ENCODE measurements around the genes CHRDL2 and XRRA1.

GRCh38 chr11:73378898-73380055, 3.1 kb downstream of the RELT start:
- RRBS: no CpG with 5 or more reads among the region's 15 CpGs

DNA sequence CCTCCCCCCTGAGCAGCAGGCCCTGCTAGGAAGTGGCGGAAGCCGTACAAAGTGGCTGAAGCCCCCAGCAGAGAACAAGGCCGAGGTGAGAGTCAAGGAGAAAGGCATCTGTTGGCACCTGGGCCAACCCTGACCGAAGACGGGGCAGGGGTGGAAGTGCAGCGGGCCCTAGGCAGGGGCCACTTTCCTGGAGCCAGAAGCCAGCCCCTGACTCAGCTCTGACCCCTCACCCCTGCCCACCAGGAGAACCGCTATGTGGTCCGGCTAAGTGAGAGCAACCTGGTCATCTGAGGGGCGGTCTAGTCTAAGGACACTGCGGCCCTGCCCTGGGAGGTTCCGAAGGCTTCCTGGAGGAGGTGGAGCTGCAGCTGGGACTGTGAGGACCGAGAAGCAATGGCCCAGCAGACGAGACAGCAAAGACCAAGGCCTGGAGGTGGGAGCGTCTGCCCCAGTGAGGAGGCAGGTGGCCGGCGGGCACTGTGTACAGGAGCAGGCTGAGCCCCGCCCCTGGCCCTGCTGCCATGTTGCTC, 19.1 kb downstream of the RELT start:
- RRBS: no CpG with 5 or more reads among the region's 17 CpGs

DNA sequence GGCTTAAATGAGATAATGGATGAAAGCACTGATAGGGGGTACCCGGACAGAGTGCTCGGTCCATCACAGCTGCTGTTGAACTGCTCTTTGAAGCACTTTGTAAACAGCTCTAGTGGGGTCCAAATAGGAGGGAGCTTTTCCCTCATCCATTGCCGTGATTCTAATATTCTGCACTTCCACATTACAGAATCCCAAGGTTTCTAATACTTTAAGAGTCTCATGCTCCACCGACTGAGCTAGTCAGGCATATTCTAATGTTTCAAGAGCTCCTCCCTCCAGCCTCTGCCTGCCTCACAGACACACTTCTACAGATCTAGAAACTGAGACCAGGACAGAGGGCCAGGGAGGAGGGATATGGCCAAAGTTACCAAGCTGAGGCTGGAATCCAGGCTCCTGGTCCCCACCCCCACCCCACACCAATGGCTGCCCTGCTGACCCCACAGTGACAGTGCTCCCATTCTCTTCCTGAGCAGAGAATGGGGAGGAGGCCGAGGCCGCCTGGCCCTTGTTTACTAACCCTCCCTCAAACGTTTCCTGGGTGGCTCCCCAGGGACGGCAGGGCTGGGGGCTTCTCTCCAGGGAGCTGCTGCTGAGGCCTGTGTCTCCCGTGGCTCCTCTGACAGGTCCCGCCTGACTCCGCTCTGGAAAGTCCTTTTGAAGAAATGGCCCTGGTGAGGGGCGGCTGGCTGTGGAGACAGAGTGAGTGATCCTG, 2.2 kb downstream of the PLEKHB1 start:
- RRBS: no CpG with 5 or more reads among the region's 12 CpGs

DNA sequence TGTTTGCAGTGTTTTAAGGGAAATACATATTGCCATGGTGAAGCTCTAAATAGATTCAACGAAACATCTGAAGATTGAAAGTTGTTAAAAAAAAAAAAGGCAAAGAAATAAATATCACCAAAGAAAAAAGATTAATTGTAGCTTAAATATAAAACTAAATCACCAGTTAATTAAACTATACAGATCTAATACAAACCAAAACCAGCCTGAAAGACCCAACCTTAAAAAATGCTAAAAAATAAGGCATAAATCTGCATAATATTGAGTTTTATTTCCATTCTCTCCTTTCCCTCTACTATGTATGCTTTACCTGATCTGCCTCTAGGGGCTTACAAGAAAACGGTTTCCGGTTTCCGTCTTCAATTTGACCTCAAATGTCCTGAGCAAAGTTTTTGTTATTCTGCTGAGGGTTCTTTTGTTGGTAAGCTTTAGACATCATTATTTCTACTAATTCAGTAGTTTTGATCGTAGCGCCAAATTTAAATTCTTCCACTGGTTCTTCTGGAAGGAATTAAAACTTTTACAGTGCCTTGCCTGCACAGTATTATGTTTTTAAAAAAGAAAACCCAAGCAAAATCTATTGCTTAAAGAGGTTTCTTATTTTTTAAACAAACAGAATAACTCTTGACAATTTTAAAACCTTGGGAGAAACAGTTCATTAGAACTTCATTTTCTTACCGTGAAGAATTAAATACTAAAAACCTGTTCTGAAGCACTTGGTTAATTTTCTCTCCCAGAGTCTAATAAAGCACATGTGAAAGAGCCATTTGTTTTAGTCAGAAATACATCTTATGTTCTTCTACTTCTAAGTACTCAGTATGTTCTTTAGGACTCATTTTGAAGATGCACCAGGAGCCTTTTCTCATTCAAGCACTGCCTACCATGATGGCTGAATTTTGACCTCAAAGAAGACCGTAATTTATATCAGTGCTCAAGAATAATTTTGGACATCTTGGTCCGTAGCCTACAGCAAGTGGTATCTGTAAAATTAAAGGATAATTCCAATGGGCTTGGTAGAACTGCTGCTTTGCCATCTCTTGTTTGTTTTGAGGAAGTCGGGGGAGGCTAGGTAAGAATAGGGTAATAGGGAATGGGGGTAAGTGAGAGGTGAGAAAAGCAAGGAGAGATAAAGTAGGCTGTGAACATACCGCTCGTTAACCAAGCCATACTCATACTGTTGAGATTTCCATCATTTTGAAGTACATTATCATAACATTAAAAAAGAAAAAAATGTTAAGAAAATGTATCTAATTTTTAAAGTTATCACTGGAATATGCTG, 30.5 kb downstream of the PLEKHB1 start:
- RRBS: no CpG with 5 or more reads among the region's 12 CpGs

GRCh38 chr11:73778821-73780178, 8.4 kb upstream of the MRPL48 start:
- RRBS: 2% methylated on average over 6 of the region's 36 CpGs

DNA sequence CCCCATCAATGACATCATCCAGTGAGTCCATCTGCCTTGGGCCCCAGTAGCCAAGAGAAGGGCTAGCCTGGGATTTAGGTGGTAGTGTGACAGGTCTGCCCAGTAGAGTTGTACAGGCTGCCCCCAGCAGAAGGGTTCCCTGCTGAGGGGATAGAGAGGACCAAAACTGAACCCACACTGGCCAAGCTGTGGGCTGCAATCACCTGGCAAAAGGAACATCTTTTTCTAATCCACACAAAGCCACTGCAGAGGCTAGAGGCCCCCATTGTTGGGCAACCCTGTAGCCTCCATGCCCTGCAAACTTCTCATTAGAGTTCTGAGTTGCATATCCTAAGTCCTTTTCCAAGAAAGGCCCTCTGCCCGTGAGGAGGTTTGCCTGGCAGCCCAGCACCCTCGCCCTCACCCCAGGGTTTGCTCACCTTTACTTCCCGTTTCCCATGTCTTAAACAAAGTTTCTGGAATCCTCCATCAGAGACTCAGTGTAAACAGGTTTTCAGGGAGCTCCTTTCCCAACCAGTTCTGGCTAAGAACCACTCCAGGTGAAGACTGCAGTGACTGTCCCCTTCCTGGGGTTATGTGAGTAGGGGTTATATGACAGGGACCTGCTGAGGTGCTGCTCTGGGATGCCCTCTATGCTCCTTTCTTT, 13.2 kb downstream of the UCP2 start:
- RRBS: no CpG with 5 or more reads among the region's 3 CpGs

DNA sequence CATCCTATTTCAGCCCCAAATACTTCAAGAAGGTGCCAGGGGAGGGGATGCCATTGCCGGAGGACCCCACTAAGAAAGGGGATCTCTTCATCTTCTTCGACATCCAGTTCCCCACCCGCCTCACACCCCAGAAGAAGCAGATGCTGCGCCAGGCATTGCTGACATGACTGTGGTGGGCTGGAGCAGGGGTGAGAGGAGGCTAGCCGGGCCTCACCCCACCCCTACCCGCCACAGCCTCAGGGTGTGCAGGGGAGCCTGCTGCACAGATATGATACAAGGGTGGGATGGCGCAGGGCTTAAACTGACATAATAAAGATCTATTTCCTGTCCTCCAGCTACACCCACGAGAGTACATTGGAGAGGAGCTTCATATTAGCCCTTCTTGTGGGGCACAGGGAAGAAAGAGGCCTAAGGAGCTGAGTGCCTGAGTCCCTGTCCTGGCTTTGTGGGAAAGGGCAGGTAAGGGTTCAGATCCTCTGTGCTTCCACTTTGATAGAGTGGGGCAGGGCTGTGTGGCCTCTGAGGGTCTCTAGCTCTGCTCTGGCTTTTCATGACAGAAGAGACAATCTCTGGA, 12.6 kb downstream of the UCP2 start:
- RRBS: no CpG with 5 or more reads among the region's 8 CpGs

GRCh38 chr11:73976065-73976494, 6.6 kb downstream of the UCP2 start:
- RRBS: no CpG with 5 or more reads among the region's 5 CpGs

GRCh38 chr11:73983168-73983940, 711 bp upstream of the UCP2 start:
- RRBS: 2% methylated on average over 28 of the region's 52 CpGs

- RRBS: 12% methylated on average over 52 of the region's 99 CpGs
Observed at GRCh38 chr11:74730825-74731920, at the start of gene CHRDL2. TSS of gene CHRDL2 (minus strand) at chr11:74731426.

- RRBS: no CpG with 5 or more reads among the region's 3 CpGs
Observed at GRCh38 chr11:74841357-74842386, 93.0 kb downstream of the RNF169 start.

GRCh38 chr11:74948558-74949750, at the start of gene XRRA1:
TSS of gene XRRA1 (minus strand) at chr11:74949091.
- RRBS: 2% methylated on average over 24 of the region's 76 CpGs

DNA sequence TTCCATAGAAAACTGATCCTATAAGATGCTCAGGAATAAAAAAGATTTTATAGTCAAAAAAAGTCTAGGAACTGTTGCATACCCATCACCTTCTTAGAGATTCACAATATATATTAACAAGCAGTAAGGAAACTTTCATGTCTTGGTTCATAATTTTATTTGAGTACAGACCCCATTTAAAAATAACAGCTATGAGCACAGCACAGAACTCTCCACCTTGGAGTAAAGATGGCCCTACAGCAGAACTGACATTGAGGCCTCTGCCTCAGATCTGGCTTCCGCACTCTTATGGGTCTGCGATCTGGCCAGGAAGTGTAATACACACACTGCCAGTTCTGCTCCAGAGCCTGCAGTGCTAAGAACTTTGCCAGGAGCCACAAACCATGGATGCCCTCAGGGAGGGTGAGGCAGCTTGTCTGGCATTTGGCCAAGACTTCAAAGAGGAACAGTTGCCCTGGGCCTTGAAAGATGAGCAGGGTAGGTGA, 47.0 kb downstream of the NEU3 start:
- RRBS: no CpG with 5 or more reads among the region's 2 CpGs

GRCh38 chr11:75100029-75100810, 50.7 kb upstream of the SLCO2B1 start:
- RRBS: no CpG with 5 or more reads among the region's 3 CpGs

GRCh38 chr11:75159953-75160912, 9.3 kb downstream of the SLCO2B1 start:
- RRBS: no CpG with 5 or more reads among the region's 8 CpGs

DNA sequence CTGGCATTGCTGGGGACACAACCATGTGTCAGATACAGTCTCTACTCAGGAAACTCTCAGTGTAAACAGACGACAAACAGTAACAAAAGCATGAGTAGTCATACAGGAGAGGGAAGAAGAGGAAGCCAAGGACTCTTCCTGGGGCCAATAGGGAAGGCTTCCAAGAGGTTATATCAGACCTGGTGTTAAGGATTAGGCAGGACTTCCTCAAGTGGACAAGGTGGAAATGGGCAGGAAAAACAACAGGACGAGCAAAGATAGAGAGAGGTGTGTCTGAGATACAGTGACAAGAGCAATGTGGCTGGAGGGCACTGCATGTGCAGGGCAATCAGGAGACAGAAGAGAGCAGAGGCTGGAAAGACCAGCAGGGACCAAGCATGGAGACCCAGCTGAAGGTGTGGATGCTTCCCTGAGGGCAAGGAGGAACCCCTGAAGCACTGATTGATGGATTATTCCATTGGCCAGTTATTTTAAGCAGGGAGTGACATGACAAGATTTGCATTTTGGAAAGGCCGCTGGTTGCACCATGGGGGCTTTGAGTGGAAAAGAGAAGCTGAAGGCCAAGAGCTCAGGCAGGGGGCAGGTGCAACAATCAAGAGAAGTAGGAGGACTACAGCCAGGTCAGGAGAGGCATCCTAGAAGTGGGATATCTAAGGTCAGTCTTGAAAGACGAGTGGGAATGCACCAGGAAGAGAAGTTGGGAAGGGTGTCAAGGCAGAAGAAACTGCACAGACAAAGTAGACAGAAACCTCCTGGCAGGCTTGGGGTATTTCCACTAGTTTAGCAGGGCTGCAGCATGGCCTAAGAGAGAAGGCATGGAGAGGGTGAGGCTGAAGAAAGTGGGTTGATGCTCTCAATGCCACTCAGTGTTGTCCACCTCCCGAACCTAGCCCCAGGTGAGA, 31.4 kb upstream of the TPBGL start:
- RRBS: no CpG with 5 or more reads among the region's 5 CpGs

GRCh38 chr11:75263706-75264178, 23.2 kb downstream of the TPBGL start:
- RRBS: no CpG with 5 or more reads among the region's 5 CpGs

DNA sequence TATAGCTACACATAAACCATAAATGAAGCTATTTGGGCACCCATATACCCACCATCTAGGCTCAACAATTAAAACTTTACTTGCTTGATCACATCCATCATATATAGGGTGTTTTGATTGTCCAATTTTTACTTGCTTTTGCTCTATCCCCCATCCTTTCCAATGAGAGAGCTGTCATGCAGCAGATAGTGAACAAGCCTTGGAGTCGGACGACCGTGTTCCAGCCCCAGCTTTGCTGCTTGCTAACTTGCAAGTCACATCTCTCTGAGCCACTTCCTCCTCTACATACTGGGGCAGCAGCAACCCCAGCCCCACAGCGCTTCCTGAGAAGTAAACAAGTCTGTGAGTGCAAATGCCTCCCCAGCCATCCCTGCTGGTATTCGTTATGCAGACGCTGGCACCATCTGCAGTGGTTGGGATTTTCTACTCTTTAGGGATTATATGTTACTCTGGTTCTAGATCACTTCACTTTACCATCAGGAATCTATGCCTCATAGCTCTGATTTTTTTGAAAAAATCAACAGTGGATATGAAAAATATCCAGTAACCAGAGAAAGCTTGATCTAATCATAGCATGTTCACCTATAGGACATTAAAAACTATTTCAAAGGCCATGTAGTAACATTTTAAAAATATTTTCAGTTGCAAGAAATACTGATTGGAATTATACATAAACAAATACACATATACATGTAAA, 35.0 kb downstream of the TPBGL start:
- RRBS: no CpG with 5 or more reads among the region's 6 CpGs

- RRBS: no CpG with 5 or more reads among the region's 6 CpGs
Observed at GRCh38 chr11:75347934-75348687, 3.4 kb downstream of the ARRB1 start.

- RRBS: no CpG with 5 or more reads among the region's 11 CpGs
Observed at GRCh38 chr11:75522922-75523758, 2.6 kb downstream of the GDPD5 start.